Metastatic Breast Carcinoma in the Ovary (tissue), 3 donors: ENCODE data around the genes DPEP2NB, DUS2 and CDH1.

DNA sequence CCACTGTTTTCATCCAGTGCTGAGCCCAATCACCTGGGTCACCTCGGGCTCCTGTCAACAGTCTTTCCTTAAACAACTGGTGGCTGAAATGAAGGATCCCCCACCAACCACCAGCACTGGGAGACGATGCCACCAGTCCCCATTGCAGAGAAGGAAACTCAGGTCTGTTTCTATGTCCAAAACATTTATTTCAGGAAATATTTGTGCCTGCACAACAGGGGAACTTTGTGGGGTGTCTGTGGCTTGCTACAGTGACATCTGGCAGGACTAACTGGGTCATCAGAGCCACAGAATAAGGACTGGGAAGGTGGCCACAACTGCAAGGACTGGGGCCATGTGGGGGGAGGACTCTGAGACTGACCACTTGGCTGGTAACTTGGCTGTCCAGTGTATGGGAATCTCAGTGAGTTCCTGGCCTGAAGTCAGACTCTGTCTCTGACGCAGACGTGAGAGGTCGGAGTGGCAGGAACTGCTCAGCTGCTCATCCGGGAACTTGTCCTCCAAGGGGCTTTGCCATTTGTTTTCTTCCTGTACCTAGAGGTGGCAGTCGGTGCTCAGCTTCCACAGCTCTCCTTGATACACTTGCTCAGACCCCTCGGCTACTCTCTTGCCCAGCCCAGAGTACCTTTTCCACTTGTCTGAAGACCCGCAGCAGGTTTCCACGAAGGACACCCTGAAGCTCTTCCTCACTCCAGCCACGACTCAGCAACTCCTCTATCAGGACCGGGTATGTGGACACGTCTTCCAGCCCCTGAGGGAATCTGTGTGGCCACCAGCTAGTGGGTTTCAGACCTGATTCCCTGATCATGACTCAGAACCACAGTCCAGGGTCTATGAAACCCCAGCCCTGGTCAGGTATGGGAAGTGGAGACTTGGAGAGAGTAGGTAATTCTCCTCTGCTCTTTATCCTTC is 7.2 kb upstream of the DPEP3 start:
- PRO-cap, 3 experiments = no peak in any of the 3 experiments

DNA sequence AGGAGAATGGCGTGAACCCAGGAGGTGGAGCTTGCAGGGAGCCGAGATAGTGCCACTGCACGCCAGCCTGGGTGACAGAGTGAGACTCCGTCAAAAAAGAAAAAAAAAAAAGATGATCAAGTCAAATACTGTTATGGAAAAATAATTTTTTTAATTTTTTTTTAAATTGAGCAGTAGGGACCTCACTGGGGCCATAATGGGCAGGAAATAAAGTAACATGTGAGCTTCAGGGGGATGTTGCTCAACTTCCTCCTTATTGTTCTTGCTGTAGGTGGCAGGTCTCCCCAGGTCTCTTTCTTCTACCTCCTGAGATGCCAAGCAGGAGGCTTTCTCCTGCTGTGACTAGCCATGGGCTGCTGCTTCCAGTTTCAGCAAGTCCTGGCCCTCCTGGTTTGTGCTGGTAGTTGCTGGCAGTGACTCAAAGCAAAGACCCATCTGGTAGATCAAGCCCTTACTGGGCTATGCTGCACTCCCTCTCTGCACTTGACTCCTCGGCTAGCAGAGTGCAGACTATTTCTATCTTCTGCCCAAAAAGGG is 2.3 kb downstream of the DPEP2NB start:
- PRO-cap, 3 experiments = no peak in any of the 3 experiments

GRCh38 chr16:68015575-68016014 is at the start of gene DPEP2NB:
Gene DPEP2NB, minus strand, starts transcription at chr16:68015911.
- PRO-cap, 3 experiments = no peak in any of the 3 experiments

GRCh38 chr16:68023069-68023791 is at the start of gene DUS2:
Gene DUS2, plus strand, starts transcription at chr16:68023284.
- PRO-cap, 3 experiments = peak in 3 of 3 experiments; most common plus-strand start chr16:68023284 (in 2); most common minus-strand start chr16:68023211 (in 3)

DNA sequence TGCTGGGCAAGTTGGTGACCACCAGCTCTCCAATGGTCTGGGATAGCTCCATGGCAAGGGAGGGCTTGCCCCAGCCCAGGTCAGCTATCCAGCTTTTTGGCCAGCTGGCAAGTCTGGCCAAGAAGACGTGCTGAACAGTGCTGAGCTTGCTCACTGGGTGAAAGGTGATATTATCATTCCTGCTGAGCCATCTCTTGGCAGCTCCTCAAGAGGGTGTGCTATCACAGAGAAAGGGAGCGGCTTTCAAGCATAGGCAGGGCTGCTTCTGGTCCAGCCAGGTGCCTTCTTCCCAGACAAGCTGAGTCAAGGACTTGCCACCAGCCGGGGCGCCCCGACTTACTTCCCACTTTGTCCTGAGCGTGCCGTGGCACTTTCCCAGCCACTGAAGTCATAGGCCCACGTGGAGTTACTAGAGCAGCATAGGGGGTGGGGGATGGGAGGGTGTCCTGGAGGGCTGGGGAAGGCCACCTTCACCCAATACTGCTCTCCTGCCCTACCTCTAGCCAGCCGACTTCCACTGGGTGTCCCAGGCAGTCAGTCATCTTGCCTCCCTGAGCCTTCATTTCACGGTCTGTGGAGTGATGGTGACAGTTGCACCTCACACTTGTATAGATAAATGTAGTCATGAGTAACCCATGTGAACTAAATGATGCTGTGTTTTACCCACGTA is 12.8 kb upstream of the NFATC3 start:
- PRO-cap, 3 experiments = no peak in any of the 3 experiments

- PRO-cap, 3 experiments = no peak in any of the 3 experiments
Observed at GRCh38 chr16:68257256-68257680, 7.1 kb upstream of the SLC7A6 start.

DNA sequence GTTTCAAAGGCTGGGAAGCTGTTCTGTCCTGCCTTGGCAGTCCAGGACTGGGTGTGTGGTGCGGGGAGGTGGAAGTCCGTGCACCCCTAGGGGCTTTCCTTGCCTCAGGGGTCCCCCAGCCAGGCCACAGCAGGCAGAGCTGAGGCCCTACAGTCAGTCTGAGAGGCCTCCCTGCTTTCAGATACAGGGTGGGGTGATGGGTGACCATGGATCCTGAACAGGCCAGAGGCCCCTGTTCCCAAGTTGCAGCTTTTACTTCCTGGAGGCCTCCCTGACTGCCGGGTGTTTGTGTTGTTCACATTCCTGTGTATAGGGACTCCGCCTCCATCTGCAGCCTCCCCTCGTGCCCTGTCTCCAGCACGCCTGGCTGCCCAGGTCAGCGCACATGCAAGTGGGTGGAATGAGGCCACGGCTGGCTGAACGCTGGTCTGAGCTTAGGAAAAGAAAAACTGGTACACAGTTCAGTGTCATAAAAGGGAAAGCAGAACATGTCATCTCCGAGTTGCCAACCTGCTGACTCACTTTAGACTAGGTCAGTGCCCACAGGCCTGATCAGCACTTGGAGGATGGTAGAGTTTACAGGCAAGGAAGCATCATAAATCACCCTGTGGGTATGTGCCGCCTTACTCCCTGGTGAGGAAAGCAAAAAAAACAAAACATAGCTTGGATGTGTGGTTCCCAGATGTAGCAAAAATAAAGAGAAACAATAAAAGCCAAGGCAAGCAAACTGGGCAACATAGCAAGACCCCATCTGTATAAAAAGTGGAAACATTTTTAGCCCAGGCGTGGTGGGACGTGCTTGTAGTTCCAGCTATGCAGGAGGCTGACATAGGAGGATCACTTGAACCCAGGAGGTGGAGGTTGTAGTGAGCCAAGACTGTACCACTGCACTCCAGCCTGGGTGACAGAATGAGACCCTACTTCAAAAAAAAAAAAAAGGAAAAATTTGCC is 6.2 kb upstream of the SLC7A6 start:
- PRO-cap, 3 experiments = no peak in any of the 3 experiments

- PRO-cap, 3 experiments = peak in 2 of 3 experiments; most common plus-strand start chr16:68264187 (in 2); most common minus-strand start chr16:68264114 (in 2)
Observed at GRCh38 chr16:68263939-68264379, 367 bp upstream of the SLC7A6 start.

GRCh38 chr16:68296291-68297048 is 14.3 kb downstream of the SLC7A6OS start:
- PRO-cap, 3 experiments = no peak in any of the 3 experiments

- PRO-cap, 3 experiments = peak in 2 of 3 experiments; most common plus-strand start chr16:68352190 (in 2)
Observed at GRCh38 chr16:68351806-68352657, 41.2 kb downstream of the PRMT7 start.

DNA sequence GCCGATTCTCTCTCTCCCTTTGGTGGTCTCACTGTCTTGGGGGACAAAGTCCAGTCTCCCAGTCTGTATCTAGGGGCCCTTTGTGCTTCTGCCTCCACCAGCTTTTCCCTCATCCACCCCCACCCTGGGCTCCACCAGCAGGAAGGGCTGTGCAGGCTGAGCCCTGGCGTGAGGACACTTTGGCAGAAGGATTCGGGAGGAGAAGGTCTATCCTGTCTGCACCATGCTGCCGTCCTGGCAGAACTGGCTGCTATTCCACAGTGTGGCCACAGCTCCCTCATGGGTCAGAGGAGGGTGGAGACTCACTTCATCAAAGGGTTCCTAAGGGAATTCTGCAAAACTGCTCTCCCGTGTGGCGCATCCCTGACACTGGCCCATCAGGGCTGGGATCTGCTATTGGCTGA is 64.4 kb downstream of the PRMT7 start:
- PRO-cap, 3 experiments = no peak in any of the 3 experiments

GRCh38 chr16:68386356-68387167 is 61.7 kb downstream of the SMPD3 start:
- PRO-cap, 3 experiments = no peak in any of the 3 experiments

- PRO-cap, 3 experiments = peak in 3 of 3 experiments; most common plus-strand start chr16:68528871 (in 3)
Observed at GRCh38 chr16:68528612-68529104, 10.4 kb upstream of the ZFP90 start.

GRCh38 chr16:68529897-68530831 is 8.9 kb upstream of the ZFP90 start:
- PRO-cap, 3 experiments = peak in 3 of 3 experiments; most common plus-strand start chr16:68530123 (in 3); most common minus-strand start chr16:68529991 (in 1)

- PRO-cap, 3 experiments = peak in 1 of 3 experiments; most common plus-strand start chr16:68645895 (in 1); most common minus-strand start chr16:68646201 (in 1)
Observed at GRCh38 chr16:68645789-68646498, 834 bp downstream of the CDH3 start.

DNA sequence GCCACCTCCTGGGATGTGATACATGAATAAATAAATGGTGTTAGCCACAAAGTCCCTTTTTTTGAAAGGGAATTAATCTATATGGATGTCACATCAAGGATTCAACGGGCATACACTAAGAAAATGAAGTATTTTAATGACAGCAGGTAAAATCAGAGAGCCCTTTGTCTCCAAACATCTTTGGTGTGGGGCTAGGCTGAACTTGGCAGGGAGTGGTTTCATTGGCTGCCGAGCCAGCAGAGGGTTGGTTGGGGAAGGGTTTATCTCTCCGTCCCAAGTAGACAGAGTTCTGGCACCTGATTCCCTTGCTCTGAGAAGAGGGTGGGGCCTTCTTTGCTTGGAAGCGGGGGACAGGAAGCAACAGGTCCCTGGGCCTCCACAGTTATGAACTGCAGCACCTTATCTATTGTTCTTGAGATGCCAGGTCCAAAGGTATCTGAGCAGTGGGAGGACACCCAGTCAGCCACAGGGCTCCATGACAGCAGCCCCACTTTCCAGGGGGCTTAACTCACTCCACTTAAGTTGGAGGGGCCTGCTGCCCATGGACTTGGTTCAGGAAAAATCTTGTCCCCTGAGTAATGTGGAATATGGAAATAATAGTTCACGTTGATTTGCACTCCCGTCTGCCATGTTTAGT is 12.3 kb upstream of the CDH1 start:
- PRO-cap, 3 experiments = no peak in any of the 3 experiments

DNA sequence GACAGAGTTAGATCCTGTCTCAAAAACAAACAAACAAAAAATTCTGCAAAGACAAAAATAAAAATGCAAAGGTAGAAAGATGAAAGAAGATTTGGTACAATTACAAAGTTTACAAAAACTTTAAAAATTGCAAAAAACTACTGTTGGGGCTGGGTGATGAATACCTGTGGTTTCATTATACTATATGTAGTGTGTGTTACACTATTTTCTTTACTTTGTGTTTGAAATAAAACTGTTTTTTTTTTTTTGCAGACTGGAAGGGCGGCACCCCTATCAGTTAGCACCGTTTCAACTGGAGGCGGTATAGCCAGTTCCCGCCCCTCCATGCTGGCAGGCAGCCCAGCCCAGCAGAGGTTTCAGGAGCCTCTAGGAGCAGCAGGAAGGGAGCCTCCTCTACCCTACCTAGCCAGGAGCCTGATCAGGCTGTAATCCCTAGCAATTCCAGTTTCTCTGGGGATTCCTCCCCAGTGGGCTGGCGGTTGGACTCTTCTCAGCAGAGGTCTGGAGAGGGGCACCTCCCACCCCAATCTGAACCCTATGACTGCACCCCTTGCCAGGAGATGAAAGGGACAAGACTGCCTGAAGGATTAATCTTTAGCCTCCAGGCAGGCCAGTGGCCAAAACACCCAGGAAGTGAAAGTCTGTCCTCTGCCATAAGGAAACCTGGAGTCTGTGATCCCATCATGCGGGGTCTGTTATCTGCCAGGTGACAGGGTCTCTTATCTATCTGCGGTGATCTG is 5.1 kb upstream of the CDH1 start:
- PRO-cap, 3 experiments = peak in 1 of 3 experiments; most common plus-strand start position 359 of the sequence (in 1)

DNA sequence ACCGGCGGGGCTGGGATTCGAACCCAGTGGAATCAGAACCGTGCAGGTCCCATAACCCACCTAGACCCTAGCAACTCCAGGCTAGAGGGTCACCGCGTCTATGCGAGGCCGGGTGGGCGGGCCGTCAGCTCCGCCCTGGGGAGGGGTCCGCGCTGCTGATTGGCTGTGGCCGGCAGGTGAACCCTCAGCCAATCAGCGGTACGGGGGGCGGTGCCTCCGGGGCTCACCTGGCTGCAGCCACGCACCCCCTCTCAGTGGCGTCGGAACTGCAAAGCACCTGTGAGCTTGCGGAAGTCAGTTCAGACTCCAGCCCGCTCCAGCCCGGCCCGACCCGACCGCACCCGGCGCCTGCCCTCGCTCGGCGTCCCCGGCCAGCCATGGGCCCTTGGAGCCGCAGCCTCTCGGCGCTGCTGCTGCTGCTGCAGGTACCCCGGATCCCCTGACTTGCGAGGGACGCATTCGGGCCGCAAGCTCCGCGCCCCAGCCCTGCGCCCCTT is at the start of gene CDH1:
Gene CDH1 (plus strand): TSS at position 254 of the 497 bp plus-strand sequence.
- PRO-cap, 3 experiments = peak in 3 of 3 experiments; most common plus-strand start position 254 of the sequence (in 3); most common minus-strand start position 102 of the sequence (in 2)

GRCh38 chr16:68782026-68782376 is 44.9 kb downstream of the CDH1 start:
- PRO-cap, 3 experiments = no peak in any of the 3 experiments

DNA sequence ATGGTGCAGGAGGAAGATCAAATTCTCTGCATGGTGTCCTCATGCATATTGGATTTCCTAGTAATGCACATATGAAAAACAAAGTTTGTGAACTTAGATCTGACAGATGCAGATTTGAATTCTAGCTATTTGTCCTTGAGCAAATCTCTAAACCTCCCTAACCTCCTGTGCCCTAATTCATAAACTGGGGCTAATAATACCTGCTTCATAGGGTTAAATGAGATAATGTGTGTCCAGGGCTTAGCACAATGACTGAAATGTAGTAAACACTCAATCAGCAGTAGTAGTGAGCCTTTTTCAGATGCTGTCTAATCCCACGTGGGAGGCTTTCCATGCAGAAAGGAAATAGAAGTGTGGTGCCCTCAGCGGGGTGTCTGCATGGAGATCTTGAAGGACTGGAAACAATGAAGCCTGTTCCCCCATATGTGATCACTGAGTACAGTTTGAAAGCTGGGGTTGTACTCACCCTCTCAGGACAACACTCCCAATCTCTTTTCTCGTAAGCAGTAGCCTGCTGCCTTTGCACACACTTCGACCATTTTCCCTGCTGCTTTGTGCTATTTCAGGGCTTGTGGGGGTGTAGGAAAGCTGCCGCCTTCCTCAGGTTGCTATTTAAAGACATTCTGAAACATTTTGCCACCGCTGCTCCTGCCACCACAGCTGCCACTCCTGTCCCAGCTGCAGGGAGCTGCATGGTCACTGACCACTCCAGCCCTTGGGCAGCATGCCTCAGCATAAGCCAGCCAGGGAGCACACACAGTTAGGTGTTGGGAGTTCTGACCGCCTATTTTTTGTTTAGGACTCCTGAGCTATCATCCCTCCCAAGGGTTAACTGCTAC is 40.7 kb upstream of the HAS3 start:
- PRO-cap, 3 experiments = no peak in any of the 3 experiments